ENCODE measurements around a stretch of chr9.

GRCh38 chr9:112581853-112582931 is 95.6 kb downstream of the KIAA1958 start:
- PRO-cap, 2 experiments, result no peak in any of the 2 experiments

DNA sequence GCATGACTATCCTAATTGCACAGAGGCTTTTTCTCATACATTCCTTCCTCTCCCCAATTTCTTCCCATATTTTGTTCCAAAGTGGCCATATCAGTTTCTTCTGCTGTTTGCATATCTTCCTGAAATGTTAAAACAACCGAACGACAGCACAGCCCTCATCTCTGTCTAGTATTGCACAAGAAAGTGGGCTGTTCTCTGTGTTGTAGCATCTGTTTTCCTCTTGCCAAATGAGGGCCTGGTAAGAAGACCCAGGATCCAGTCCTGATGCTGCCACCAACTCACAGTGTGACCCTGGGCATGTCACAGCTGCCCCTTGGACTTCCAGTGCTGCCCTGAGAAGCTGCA is 4.1 kb downstream of the SLC31A2 start:
- PRO-cap, 2 experiments, result no peak in any of the 2 experiments

DNA sequence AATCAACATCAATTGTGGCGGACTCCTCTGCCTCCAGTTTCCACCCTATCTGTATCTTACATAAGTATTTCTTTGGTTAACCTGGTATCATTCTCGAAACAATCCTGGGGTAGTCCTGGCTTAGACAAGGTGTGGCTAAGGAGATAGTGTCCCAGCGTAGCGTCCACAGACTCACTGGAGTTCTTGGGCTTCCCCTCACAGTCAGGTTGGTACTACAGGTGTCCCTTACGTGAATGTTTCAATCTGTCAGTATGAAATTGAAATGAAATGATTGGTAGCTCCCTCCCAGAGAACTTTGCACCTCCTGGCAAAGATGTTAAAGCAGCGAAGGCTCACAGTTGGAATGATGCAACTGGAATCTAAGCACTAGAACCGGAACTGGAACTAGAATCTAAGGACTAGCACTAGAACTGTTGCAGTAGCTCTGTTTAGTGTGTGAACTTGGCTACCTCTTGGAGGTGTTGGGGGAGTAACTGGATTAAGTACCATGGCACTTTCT is 1.1 kb downstream of the SLC31A1 start:
- PRO-cap, 2 experiments, result no peak in any of the 2 experiments

GRCh38 chr9:113291690-113292337 is 11.4 kb downstream of the RNF183 start:
- PRO-cap, 2 experiments, result no peak in any of the 2 experiments

DNA sequence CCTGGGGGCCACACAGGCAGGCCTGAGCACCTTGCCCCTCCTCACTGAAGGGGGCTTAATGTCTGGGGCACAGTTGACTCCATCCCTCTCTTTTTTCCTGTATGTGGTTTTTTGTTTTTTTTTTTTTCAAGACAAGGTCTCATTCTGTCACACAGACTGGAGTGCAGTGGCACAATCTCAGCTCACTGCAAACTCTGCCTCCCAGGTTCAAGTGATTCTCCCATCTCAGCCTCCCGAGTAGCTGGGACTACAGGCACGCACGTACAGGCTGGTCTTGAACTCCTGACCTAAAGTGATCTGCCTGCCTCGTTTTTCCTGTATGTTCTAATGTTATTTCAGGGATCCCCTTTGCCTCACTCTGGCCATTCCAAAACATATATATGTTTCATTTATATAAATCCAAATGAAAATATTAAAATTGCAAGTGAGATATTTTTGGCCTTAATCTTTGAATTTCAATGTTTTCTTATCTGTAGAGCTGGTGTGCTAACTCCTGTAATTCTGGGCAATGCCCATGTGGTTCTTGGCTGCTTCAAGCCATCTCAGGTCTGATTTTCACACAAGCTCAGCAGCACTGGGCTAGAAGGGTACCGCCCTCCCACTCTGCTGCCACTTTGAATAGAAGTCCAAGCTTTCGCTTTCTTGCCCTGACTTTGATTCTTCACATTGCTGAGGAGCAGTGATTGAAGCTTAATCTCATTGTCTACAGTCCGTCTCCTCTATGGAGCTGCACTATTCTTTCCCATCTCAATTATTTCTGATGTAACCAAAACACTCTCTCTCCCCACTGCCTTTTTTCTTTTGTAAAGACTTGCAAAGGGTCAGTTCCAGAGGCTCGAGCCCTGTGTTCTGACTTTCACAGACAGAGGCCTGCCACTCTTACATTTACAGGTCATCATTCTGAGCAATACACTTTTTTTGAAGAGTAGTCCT is 12.6 kb upstream of the RNF183 start:
- PRO-cap, 2 experiments, result no peak in any of the 2 experiments

- PRO-cap, 2 experiments, result no peak in any of the 2 experiments
Observed at GRCh38 chr9:113468986-113469452, 5.5 kb downstream of the RGS3 start.

GRCh38 chr9:113501022-113502183 is 37.9 kb downstream of the RGS3 start:
- PRO-cap, 2 experiments, result peak in 2 of 2 experiments; most common plus-strand start chr9:113501507 (in 2); most common minus-strand start chr9:113501318 (in 2)

- PRO-cap, 2 experiments, result no peak in any of the 2 experiments
Observed at GRCh38 chr9:113504505-113505677, 41.4 kb downstream of the RGS3 start.

DNA sequence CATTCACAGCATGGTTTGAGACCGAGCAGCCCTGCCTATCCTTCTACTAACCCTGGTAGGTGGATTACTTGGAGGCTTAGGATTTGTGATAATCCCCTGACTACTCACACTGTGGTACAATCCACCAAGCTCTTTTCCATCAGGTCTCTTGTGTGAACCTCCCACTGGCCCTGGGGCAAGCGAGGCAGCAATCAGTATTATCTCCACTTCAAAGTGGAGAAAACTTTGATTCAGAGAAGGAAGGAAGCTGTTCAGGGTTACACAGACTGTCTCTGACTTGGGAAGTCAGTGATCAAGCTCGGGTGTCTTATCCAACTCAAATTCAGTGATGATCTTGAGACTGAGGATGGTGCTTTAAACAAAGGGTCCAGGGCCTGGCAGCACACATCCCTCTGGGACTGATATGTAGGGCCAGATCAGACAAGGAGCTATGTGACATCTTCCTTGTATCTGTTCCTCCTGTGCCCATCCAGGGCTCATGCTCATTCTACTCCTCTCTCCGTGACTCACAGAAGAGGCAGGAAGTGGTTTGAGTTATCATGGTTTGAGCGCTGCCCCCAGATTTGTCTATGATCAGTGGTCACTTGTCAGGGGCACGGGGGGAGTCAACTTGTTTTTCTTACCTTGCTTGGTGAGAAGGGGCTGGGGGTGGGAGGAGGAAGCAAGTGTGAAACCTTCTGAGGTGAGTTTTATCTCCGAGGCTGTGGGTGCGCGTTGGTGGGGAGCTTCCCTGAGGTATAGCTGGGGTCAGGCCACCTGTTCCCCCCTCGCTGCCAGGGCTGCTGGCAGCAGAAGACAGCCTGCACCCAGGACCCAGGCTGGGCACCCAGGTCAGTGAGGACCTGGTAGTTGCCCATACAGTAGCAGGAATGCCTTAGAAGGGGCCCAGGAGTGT is 48.6 kb downstream of the RGS3 start:
- PRO-cap, 2 experiments, result no peak in any of the 2 experiments

DNA sequence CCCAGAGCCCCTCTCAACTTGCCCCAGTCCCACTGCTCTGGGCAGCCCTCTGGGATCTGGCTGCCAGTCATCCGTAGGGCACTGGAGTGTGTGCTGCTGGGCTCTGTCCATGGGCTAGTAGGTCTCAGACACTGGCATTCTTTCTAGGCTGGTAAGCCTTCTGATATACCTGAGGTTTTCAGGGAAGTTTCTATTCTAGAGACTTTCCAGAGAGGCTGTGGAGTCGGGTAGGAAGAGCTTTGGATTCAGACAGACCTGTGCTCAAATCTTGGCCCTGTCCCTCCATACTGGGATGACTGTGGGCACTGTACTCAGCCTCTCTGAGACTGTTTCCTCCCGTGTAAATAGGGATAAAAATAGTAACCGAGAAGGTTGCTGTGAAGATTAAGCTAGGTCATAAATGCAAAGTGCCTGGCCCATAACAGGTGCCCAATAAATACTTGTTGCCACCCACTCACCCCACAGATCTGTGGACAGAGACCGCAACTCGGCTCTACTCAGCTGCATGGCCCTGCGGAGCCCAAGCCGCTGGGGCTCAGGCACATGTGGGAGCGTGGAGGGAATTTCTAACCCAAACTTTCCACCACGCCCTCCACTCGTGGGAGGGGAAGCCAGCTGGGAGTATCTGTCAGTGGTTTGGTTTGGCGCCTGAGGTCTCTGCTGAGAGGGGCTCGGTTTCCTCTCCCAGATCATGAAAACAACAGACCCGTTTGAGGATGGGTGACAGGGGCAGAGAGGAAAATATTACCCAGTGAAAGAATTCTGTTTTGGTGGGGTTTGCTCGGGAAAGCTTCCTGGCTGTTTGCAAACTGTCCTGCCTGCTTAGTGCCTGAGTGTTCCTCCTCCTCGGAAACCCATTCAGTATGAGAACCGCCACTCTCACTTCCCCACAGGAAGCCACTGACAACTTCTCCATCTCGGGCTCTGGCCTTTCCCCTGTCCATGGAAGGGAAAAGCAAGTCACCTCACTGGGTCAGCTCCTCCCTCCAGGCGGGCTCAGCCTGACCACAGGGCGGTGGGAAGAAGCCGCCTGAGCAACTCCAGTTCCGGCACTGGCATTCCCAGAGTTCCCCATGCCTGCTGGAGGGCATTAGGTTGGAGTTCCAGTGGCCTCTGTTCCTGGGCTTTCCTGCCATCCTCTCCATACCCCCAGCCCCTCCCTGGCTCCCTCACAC is 59.9 kb downstream of the RGS3 start:
- PRO-cap, 2 experiments, result peak in 2 of 2 experiments; most common plus-strand start position 462 of the sequence (in 2); most common minus-strand start position 282 of the sequence (in 1)

DNA sequence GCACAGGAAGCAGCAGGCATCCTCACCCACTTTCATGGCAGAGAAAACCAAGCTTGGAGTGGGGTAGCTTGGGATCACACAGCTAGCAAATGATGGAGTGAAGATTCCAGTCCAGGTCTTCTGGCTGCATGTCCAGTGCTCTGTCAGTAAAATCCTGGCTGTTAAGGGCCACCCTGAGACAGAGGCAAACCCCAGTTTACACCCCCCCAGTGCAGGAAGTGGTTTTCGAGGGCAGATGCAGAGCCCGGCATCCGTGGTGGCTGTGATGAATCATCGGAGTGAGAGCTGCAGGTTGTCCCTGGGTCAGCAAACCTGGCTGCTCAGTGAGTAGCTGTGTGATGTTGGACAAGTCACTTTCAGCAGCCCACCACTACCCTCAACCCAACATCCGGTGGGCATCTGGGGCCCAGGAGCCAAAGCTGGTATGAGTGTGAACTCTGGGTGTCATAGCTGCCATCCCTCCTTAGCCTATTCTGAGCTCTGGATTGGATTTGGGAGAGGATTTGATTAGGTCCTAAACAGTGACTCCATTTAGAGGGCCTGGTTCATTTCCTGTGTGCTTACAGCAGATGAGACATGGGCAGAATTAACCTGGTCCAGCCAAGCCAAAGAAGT is 115.5 kb downstream of the RGS3 start:
- PRO-cap, 2 experiments, result no peak in any of the 2 experiments

- PRO-cap, 2 experiments, result no peak in any of the 2 experiments
Observed at GRCh38 chr9:113620126-113621114, 156.9 kb downstream of the RGS3 start.

- PRO-cap, 2 experiments, result no peak in any of the 2 experiments
Observed at GRCh38 chr9:113634438-113635045, 171.0 kb downstream of the RGS3 start.

- PRO-cap, 2 experiments, result no peak in any of the 2 experiments
Observed at GRCh38 chr9:113650438-113651059, 187.0 kb downstream of the RGS3 start.

DNA sequence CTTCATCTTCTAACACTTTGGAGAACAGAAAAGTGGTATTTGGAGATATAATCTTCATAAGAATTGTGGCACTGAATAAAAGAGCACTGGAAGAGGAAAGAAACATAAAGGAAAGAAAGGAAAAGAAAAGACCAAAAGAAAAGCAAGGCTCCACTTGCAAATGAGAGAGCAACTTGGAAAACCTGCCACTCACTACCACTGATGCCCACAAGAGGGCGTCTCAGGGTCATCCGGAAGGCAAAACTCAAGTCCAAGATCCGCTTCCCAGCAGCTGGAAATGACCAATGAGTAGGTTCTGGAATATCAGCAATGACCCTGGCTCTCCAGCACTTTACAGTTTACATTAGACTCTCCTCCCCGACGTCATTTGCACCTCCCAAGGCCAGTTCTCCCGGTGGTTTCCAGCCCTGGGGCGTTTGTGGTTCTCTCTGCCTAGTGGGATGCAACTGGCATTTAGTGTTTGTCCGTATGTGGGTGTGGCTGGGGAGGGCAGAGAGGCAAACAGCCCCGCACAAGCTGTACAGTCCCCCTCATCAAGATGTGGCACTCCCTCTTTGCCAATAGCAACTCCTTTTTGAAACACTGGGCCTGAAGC is 193.8 kb upstream of the ZNF618 start:
- PRO-cap, 2 experiments, result no peak in any of the 2 experiments

DNA sequence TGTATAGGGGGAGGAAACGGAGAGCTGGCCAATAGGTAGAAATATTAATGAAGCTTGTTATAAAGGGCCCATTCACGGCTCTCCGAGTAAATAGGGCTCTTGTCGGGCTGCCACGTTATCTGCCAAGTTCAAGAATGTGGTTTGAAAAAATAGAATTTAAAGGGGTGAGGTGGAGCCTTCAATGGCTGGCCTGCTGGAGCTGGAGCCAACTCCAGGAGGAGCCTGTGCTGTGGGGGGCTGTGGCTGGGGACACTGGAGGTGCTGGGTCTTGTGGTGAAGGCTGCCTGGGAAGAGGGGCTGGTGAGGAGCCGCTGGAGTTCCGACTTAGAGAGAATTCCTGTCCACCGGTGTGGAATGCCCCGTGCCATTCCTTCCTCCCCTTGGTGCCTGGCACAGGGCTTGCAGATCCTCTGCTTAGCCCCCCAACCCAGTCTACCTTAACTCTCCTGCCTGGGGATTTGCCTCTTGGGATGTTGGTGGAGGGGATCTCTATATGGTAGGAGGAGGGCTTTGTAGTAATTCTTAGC is 19.4 kb upstream of the KIF12 start:
- PRO-cap, 2 experiments, result no peak in any of the 2 experiments

DNA sequence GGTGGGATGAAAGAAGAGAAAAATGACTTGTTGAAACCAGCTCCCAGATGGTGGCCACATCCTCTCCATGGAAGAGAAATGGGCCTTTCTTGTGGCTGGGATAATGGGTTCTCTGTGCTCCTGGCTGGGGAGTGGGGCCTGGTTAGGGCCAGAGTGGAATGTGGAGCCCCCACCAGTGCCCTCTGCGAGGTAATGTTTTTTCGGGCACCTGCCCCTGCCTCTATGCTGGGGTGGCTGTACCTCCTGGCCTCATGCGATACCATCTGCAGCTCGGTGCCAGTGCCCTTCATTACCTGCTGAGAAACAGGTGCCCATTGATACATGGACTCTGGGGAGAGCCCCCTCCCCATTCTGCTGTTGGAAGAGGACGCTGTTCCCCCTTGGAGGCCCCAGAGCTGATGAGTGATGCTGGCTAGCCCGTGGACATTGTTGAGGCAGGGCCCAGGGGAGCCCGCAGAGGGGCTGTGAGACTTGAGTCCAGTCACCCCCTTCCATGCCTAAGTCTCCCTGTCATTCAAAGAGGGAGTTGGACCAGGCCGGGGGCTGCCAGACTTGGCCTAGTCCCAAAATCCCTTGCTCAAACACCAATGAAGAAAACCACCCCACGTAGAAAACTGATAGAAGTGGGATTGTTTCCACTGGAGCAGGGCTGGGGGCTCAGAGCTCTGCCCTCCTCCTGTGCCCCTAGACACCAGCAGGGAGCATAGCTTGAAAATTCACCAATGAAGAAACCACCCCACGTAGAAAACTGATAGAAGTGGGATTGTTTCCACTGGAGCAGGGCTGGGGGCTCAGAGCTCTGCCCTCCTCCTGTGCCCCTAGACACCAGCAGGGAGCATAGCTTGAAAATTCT is 55.1 kb upstream of the ORM1 start:
- PRO-cap, 2 experiments, result no peak in any of the 2 experiments

GRCh38 chr9:114311626-114312796 is 10.9 kb upstream of the ORM1 start:
- PRO-cap, 2 experiments, result no peak in any of the 2 experiments

DNA sequence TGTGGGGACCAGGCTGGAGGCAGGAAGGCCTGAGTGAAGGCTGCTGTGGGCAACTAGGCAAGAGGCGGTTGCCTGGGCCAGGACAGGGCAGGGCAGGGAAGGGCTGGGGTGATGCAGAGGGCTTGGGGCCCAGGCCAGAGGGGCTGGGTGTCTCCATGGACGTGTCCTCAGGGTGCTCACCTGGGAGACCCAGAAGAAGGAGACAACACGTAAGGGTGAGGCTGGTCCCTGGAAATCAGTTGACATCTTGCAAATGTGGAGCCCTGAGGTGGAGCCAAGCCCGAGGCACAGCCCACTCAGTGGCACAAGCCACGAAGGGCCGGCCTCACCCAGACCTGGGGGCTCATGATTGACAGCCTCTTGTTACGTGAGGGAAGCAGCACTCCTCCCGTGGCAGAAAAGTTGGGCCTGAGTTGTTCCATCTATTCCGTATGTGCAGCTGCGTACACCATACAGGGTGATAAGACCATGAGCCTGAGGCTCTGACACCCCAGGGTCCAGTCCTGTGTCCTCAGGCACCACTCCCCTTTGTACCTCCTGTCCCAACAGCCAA is 2.1 kb upstream of the ORM2 start:
- PRO-cap, 2 experiments, result no peak in any of the 2 experiments

GRCh38 chr9:114367583-114368589 is 19.9 kb downstream of the AKNA start:
- PRO-cap, 2 experiments, result no peak in any of the 2 experiments